ENCODE measurements around a stretch of chr6.

DNA sequence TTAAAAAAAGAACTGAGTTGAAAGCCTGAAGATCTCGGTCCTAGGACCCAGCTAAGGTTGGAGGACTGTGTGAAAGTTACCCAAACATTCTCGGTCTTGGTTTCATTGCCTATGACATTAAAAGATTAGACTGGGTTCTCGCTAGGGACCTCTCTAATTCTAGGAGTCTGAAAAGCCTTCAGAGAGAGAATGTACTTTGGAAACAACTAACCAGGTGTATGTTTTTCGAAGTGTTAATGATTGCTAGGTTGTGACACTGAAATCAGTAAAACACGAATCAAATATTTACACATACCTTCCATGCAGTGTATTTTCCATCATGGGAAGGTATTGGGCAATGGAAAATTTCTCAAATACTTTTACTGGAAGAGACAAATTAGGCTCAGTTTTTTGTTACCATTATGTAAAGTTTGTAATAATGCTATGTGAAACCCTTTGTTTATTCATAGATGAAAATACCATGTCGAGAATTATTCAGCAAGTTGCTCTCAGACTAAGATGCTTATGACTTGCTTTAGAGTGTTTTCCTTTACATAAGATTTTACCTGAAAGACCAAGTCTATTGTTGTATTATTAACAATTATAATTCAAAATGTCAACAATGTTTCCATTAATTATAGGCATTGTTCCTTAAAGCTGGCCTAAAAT is 113.6 kb upstream of the PTP4A1 start:
- PRO-cap = no peak
- RRBS, 2 experiments = no CpG with 5 or more reads among the region's 6 CpGs

GRCh38 chr6:63509687-63510106 is 62.6 kb upstream of the PTP4A1 start:
- PRO-cap = no peak
- RRBS, 2 experiments = no CpG with 5 or more reads among the region's 4 CpGs

DNA sequence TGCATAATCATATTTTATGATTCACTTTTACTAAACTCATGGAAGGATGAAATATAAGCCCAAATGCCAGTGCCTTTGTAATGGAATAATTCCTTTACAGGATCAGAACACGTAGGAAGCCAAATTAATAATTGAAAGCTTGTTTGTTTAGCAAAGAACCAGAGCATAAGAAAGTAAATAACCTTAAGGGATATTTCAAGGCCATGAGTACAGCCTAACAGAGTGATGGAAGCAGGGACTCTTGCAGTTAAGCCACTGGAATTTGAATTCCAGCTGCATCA is 11.4 kb upstream of the PTP4A1 start:
- PRO-cap = no peak
- RRBS, 2 experiments = no CpG with 5 or more reads among the region's 1 CpG

DNA sequence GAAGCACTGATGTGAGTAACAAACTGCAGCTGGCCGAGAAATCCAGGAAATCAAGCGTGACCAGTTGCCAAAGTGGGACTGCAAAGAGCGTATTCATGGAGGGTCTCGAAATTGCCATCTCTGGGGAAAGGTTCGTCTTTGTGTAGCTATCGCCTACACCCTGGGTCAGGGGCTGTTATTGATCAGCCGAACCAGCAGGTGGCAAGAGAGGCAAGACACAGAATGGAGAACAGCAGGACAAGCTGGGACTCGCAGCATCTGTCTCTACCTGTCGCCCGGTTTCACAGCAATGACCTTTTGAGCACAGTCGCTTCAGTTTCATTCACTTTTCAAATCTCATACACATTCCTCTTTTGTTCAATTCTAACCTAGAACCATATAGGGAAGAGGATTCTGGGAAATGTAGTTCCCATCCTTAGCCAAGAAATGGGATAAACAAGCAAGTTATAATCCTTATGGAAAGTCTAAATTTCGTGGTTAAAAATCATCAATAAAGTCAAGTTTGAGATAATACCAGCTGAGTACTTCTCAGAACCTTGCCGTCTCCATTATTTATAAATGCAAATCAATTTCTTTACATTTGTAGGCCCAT is 26.4 kb downstream of the PTP4A1 start:
- PRO-cap = no peak
- RRBS, 2 experiments = no CpG with 5 or more reads among the region's 13 CpGs

DNA sequence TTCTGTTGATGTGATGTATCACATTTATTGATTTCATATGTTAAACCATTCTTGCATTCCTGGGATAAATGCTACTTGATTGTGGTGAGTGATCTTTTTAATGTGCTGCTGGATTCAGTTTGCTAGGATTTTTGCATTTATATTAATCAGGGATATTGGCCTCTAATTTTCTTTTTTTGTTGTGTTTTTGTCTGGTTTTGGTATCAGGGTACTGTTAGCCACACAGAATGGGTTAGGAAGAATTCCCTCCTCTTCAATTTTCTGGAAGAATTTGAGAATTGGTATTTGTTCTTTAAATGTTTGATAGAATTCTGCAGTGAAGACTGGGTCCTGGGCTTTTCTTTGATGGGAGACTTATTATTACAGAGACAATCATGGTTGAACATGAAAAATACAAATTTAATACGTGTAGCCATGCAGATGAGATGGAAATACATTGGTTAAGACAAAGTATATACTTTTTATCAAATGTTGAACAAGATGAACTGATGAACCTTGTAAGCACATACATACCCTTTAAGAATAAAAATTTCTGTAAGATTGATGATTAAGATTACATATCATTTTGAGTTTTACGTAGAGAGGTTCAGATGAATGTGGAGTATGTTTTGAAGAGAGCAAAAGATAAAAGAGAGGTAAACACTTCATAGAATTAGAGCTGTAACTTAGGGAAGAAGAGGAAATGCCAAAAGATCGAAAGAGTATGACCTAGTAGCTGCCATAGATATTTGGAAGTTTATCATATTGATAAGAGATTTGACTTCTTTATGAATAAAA is 18.5 kb downstream of the PHF3 start:
- PRO-cap = no peak
- RRBS, 2 experiments = no CpG with 5 or more reads among the region's 3 CpGs

- PRO-cap = no peak
- RRBS, 2 experiments = no CpG with 5 or more reads among the region's 8 CpGs
Measured at GRCh38 chr6:65374399-65374747, 73.1 kb downstream of the ZC3H11C start.

GRCh38 chr6:67882145-67882910 is 752.8 kb upstream of the ADGRB3 start:
- PRO-cap = no peak
- RRBS, 2 experiments = no CpG with 5 or more reads among the region's 4 CpGs

GRCh38 chr6:68653091-68653561 is 18.0 kb downstream of the ADGRB3 start:
- PRO-cap = no peak
- RRBS, 2 experiments = no CpG with 5 or more reads among the region's 2 CpGs

GRCh38 chr6:69233157-69233619 is 563.6 kb downstream of the LMBRD1 start:
- PRO-cap = no peak
- RRBS, 2 experiments = no CpG with 5 or more reads among the region's 13 CpGs

DNA sequence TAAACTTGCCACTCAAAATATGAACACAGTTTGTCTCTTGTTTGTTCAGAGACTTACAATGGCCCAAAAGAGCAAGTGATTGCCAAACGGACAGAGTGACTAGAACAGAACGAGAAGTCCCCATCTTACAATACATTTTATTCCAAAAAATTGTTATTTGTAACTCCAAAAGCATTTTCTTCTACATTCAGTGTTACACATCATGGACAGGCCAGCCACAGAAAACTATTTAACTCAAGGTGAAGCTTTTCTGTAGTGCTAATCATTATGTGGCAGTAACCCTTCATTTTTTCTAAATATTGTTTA is 340.4 kb downstream of the LMBRD1 start:
- PRO-cap = no peak
- RRBS, 2 experiments = no CpG with 5 or more reads among the region's 2 CpGs

DNA sequence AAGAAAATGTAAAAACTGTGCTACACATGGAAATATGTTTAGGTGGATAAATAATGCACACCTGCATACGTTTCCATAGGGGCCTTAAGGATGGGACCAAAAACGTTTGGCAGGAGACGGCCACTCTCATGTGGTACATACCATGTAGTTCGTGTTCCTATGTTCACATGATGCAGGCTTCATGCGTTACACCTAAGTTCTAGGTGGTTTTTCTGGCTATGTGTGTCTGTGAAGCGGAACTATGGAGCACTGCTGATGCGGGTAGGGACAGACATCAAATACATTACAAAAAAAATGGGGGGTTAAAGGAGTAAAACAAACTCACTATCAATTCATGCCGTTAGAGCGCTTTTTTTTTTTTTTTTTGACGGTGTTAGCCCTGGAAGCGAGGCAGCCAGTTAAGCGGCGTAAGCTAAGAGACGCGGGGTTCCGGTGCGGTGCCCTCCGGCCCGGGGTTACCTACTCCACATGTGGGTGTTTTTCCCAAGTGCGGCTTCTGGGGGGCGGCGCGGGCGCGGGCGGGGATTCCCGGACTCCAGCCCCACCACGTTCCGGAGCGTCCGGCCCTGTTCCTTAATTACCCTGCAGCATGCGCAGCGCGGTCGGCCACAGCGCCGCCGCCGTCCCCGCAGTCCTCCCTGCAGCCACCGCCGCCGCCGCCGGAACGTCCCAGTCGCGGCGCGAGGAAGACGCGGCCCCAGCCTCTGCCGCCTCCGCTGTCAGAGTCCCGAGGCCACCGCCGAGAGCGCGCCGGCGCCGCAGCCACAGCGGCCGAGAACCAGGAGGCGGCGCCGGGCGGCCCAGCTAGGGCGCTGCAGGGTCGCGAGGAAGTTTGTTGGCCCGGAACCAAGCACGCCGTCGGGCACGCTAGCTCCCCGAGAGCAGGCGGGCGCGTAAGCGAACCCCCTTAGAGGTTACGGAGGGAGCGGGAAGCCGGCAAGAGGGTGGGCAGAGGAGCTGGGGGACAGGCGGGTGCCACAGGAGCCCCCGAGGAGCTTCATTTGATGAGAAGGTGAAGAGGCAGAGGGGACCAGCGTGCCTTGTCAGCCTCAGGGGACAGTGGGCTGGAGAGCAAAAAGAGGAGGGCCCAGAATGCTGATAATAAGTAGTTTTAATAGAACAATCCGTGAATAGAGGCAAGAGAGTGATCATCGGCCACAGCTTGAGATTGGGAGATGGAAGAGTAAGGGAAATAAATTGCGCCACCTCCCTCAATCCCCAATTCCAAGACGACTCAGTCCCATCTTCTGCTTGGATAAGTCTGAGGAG is 823 bp downstream of the COL19A1 start:
- PRO-cap = no peak
- RRBS, 2 experiments = 2 to 3% methylated on average over 41 to 46 of the region's 91 CpGs

GRCh38 chr6:69937667-69938231 is 71.4 kb downstream of the COL19A1 start:
- PRO-cap = no peak
- RRBS, 2 experiments = no CpG with 5 or more reads among the region's 6 CpGs

DNA sequence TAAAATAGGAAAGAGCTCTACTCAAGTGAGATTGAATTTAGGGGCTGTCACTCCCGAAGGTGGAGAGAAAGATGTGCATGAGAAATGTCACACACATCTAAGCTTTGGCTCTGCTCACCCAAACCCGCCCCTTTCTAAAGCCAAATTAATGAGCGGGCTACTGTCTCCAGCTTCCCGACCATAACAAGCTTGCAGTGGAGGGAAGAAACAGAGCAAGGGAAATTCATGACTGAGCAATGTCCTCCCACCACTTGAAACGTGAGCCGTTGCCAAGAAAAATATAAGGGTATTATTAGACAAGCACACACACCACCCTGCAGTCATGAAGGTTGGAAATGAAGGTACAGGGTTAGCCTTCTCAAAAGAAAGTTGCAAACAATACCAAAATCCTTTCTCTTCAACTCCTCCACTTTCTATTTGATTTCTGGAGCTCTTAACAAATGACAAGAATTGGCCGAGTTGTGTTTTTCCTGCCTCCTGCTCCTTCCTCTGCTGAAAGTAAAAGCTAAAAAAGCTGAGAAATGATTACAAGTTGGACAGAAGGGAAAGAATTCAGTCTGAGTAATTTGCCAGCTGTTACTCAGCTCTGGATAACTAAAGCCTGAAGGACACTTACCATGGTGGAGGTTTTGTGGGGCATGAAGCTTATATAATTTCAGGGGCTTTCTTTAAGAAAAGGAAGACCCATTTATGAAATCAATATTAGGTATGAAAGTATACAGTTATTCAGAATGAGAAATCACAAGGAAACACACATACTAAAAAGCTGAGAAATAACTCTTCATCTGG is 151.1 kb upstream of the B3GAT2 start:
- PRO-cap = no peak
- RRBS, 2 experiments = no CpG with 5 or more reads among the region's 7 CpGs

DNA sequence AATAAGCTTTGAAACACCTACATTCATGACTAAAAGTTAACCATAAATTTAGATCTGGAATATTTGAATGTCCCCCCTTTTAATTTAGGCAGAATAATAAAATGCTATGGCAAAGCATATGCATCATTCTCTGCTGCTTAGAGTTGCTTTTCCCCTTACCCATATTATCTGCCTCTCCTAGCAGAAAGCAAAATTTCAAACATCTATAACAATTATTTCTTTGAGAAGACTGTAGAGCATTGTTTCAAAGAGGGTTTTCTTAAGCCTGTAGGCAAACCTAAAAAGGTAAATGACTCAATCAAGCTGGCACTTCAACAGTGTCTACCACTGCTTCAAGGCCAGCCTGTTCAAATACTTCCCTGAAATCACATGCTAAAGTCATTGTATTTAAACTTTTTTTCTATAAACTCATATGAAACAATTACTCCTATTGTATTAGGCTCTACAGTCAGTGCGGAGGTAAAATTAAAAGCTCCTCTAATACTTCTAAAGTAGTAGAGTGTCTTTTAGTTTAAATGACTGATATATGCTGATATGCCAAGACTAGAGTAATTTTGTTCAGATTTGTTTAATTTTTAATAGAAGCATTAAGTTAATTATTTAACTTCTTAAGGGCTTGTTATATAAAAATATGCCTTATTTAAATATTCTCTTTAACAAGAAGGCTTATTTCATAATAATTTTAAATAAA is 87.1 kb downstream of the OGFRL1 start:
- PRO-cap = no peak
- RRBS, 2 experiments = no CpG with 5 or more reads among the region's 1 CpG

- PRO-cap = unidirectional peak, minus-strand start at chr6:71377026
- RRBS, 2 experiments = no CpG with 5 or more reads among the region's 2 CpGs
Measured at GRCh38 chr6:71376775-71377230, 88.2 kb downstream of the OGFRL1 start.

- PRO-cap = no peak
- RRBS, 2 experiments = no CpG with 5 or more reads among the region's 4 CpGs
Measured at GRCh38 chr6:71407364-71408185, 119.0 kb downstream of the OGFRL1 start.

GRCh38 chr6:72216120-72216862 is 329.9 kb downstream of the RIMS1 start:
- PRO-cap = no peak
- RRBS, 2 experiments = no CpG with 5 or more reads among the region's 4 CpGs

- PRO-cap = no peak
- RRBS, 2 experiments = no CpG with 5 or more reads among the region's 4 CpGs
Measured at GRCh38 chr6:72732227-72733319, 110.7 kb downstream of the KCNQ5 start.

DNA sequence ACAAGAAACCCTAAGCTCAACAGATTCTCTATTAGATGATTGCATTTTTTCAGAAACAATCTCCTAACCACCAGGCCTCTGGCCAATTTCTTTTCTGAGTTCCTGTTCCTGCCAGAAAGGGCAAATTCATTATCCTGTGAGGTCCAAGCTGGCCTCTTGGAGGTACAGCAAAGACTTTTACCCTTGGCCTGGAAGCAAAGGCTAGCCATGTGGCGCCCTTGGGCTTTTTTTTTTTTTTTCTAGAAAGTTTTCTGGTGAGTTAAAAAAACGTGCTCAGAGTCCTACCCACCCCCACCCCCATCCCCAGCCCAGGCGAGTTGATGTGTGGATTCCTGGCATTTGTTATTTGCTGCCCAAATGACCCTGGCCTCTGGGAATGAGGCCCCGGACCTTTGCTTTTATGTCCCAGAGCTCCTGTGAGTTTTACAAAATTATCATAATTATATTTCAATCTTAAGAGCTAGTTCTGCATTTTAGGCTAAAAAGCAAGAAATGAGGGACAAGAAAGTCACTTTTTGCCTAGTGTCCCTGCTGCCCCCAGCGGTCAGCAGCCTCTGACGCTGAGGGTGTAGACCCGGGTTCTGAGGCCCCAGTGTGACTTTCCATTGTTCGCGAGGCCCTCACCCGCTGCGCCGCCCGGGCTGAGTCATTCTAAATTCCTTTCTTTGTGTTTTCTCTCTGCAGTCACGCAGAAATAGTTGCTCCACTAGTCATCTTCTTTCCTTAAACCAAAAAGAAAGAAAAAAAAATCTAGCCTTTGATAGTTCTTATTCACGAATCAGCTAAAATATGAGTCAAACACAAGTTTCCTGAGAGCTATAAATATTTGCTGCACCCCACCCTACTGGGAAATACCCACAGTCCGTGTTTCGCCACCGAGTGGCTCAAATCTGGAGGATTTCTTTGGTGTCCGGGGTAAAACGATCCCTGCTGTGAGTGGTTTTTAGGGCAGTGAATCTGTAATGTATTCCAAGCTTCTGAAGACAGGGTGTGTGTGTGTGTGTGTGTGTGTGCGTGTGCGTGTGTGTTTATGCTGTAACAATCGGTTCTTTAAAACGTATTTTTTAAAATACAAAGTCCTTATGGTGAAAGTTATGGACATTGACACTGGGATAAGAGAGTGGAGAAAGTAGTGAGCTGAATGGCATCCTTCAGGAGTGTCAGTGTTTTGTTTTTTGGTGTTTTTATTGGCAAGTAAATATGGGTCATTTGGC is 59.4 kb upstream of the EEF1A1 start:
- PRO-cap = bidirectional peak, plus-strand start at position 847 of the sequence, minus-strand start at position 938 of the sequence
- RRBS, 2 experiments = 1 to 3% methylated on average over 7 of the region's 24 CpGs

- PRO-cap = no peak
- RRBS, 2 experiments = no CpG with 5 or more reads among the region's 13 CpGs
Measured at GRCh38 chr6:73713478-73714470, 17.8 kb downstream of the CD109 start.